ENCODE measurements around the gene PRR16.

- PRO-cap, result no peak
These were observed 59.1 kb downstream of the HSD17B4 start for GRCh38 chr5:119511328-119511877.

GRCh38 chr5:120463742-120464668, at the start of gene PRR16:
TSS of gene PRR16 (plus strand) at chr5:120464300.
- PRO-cap, result bidirectional peak, plus-strand start at chr5:120464300, minus-strand start at chr5:120464189

GRCh38 chr5:120464802-120465980, 1.1 kb downstream of the PRR16 start:
- PRO-cap, result bidirectional peak, plus-strand start at chr5:120464963, minus-strand start at chr5:120464917

DNA sequence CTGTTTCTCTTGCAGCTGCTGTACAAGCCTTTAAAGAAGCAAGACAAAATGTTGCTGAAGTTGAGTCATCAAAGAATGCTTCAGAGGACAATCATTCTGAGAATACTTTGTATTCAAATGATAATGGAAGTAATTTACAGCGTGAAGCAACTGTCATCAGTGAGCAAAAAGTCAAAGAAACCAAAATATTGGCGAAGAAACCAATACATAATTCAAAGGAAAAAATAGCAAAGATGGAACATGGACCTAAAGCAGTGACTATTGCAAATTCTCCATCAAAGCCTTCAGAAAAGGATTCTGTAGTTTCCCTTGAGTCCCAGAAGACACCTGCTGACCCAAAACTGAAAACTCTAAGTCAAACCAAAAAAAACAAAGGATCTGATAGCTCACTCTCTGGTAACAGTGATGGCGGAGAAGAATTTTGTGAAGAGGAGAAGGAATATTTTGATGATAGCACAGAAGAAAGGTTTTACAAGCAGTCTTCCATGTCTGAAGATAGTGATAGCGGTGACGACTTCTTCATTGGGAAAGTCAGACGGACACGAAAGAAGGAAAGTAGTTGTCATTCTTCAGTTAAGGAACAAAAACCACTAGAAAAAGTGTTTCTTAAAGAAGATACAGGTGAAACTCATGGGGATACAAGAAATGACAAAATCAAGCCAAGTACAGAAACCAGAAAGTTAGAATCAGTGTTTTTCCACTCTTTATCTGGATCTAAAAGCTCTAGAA, 57.8 kb downstream of the LOX start:
- PRO-cap, result no peak

DNA sequence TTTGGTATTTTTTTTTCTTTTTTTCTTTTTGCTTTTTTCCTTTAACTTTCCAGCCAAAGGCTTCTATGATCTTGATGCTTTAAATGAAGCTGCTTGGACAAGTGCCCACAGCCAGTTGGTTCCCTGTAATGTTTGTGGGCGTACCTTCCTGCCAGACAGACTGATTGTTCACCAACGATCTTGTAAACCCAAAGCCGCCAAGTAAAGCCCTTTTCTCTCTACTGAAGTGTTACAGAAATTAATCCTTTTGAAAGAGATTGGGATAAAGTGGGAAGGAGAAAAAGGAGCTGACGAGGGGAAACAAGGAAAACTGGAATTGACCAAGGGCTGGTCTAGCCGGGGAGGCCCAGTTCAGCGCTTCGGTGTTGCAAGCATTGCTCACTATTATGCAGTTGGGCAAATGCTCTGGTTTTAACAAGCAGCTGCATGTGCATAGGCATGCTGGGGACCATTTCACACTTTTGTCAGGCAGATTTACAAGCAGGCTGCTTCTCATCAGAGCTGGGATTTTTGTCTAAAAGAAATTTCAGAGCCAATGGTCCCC, 22.5 kb downstream of the ENSG00000250803 start:
- PRO-cap, result no peak

GRCh38 chr5:122383375-122383778, 71.3 kb downstream of the SNCAIP start:
- PRO-cap, result no peak

GRCh38 chr5:122475626-122476066, 163.6 kb downstream of the SNCAIP start:
- PRO-cap, result no peak

DNA sequence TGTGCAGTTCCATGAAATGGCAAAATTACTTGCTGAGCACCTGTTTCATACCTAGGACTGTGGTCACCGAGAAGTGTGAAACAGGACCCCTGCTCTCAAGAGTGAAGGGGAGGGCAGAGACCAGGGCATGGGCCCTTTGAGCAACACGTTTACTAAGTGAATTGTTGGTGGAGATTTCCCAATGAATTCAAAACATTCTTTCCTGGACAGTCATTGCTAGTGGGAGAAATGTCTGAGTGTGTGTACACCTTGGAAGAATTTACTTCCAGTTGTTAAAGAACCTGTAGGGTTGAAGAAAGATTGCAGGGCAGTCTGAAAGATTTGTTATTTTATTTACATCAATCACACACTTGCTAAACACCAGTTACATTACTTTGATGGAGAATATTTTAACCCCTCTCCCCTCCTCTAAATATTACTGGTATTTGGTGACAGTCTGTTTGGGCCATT, 819 bp downstream of the SNX24 start:
- PRO-cap, result no peak

DNA sequence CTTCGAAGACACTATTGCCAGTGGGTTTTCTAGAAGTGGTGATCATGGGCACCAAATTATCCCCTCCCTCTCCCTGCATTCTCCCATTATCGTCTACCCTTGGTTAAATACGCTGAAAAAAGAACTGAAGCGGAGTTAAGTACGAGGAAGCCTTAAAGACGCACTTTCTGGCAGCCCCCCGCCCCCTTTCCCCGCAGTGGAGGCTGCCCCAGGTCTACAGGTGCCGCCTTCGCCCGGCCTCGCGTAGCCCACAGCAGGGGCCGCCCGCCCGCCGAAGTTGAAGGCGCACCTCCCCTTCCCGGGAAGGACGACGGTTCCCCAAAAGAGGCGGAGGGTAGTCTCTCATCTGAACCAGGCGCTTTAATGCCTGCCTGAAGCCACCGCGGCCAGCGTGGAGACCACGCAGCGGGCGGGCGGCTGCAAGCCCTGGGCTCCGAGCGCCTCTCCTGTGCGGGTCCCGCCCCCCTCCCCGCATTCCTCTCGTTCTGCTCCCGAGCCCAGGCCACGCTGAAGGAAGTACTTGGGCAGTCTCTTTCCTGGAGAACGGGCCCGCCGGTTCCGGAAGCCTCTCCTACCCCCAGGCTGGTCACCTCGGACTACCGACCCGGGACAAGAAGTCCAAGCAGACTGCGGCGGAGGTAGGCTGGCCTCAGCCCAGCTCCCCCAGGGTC, 739 bp downstream of the PPIC start:
- PRO-cap, result bidirectional peak, plus-strand start at position 527 of the sequence, minus-strand start at position 471 of the sequence

DNA sequence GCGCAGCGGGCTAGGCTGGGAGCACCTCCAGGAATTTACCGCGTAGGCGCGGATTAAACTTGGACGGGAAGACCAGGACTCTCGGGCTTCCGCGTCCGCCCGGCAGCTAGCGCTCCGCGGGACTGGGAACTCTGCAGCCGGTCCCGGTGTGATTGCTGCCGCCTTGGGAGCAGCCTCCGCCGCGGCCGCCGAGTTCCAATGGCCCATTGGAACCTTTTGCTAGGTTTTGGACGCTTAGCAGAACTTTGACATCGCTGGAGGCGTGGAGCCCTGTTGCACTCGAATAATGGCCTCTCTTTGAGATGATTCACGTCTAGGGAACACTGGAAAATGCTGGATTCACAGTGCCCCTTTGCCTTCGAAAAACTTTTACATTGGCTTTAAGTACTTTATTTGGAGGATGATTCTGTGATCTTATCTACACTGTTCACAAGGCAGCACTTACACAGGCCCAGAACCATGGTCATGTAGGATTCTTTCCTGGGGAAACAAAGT, 459 bp upstream of the PPIC start:
- PRO-cap, result bidirectional peak, plus-strand start at position 134 of the sequence, minus-strand start at position 124 of the sequence; unidirectional peak, minus-strand start at position 200 of the sequence

GRCh38 chr5:123364372-123364730, 58.9 kb downstream of the CEP120 start:
- PRO-cap, result no peak

DNA sequence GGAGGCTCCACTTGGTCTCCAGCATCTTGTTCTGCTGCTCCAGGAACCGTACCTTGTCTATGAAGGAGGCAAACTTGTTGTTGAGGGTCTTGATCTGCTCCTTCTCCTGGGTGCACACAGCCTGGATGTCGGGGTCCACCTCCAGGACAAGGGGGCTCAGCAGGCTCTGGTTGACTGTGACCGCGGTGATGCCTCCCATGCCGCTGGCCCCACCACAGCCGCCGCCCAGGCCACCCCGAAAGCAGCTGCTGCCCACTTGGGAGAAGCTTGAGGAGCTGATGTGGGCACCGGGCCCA, 21.3 kb downstream of the CEP120 start:
- PRO-cap, result no peak

DNA sequence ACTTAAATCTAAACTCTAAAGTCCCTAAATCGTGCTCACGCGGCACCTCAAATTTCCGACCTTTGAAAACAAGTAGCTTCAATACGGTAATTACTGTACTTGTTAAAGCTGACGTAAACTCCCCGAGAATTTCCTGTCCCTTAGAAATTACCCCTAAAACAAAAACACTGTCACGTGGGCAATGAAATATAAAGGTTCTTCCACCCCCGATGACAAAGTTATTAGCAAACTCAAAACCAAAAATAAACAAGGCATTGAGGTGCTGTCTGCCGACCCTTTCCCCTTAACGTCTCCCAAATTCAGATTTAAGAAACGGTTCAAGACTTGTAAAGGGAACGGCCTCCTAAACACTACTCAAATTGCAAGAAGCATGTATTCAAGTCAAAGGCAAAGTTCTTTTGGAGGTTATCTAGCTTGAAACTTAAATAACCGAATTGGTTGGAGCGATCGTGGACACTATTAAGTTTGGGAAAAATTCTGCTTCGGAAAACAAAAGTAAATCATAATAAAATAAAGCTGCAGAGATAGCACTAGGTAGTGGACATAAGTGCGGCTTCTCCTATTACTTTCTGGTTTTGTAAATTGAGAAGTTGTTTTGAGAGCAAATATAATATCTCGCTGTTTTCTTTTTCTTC, 683 bp upstream of the CEP120 start:
- PRO-cap, result bidirectional peak, plus-strand start at position 167 of the sequence, minus-strand start at position 64 of the sequence

GRCh38 chr5:123513107-123513605, 1.2 kb downstream of the CSNK1G3 start:
- PRO-cap, result no peak

DNA sequence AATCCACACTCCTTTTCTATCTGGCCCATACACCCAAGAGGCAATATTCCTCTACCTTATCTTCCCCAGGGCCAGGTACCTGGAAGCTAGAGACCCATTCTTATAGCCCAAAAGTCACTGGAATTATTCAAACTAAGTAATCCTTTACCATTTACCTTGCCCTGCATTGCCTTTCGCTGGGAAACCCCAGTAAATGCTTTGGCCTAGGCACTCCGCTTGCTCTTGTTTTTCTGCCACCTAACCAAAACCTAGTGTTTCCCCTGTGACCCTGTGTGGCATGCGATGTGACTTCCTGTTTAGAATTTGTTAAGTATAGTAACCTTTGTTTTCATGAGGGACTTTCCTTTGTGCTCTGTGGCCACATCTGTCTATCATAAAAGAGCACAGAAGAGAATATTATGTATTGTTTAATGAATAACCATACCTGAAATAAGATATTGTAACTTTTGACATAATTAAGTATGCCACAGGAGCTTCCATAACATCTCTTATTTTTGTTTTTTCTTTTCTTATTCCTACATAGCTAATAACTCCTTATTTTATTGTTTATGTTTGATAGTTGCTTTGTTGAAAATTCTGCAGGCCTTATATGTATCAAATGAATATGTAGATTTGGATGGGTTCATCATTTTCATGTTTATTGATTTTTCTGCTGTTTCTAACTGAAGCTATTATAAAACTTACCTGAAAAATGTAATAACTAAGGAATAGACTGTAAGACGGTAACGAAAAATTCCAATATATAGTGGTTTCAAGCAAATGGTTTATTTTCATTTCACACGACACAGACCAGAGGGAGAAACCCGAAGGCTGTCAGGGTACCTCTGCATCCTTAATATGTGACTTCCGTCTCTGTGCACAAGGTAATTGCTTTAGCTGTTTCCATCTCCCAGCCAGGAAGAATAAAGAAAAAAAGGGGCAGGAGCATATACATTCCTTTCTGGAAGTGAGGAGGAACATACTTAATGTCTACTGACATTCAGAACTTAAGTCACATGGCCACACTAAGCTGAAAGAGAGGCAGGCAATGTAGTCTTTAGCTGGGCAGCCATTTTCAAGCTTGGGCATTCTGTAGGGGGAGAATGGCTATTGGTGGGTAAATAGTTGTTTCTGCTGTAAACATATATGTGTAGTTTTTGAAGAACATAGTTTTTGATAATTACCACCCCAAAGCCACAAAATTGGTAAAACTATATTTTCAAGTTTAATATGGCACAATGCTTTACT, 37.9 kb downstream of the CSNK1G3 start:
- PRO-cap, result bidirectional peak, plus-strand start at position 337 of the sequence, minus-strand start at position 219 of the sequence

- PRO-cap, result no peak
These were observed 404.6 kb downstream of the CSNK1G3 start for GRCh38 chr5:123916416-123917079.

GRCh38 chr5:124209758-124210071, 536.7 kb downstream of the ZNF608 start:
- PRO-cap, result no peak

DNA sequence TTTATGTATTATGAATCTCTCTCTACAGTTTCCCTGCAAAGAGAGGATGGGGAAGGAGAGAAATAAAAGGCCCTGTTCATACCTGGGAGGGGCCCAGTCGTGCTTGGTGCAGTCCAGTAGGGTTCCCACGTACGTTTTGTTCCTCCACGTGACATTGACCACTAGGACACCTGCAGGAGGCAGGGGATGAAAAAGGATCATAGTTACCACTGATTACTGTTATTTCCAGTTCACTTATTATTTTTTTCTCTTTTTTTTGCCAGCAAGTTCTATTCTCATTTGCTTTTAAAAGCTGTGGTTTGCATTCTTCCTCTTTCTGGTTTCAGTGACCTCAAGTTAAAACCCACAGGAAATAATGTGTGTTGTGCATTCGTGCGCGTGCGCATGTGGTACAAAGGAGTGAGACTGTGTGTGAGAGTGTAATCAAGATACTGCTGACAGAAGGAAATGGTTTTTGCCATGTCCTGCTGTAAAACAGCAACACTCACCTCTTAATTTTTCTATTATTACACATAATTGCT, 96.9 kb downstream of the ZNF608 start:
- PRO-cap, result no peak

DNA sequence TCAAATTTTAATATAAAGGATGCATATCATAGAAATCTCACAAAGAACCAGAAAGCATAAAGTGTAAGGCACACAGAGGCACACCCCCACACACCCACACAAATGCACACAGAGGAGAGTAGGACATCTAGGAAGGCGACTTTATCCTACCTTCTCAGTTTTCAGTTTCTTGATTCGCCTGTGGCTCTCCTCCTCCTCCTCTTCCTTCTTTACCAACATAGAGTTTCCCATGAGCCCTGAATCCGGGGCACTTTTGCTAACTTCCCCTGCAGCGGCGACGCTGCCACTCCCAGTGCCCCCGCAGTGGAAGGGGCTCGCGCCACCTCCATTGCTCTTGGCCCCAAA, 2.5 kb downstream of the ZNF608 start:
- PRO-cap, result no peak

- PRO-cap, result no peak
These were observed 205.2 kb upstream of the ZNF608 start for GRCh38 chr5:124951457-124952233.

Measured in bronchus (tissue), 1 donor.